SP-49 (cell line): ENCODE data around the genes BOK and ING5.

DNA sequence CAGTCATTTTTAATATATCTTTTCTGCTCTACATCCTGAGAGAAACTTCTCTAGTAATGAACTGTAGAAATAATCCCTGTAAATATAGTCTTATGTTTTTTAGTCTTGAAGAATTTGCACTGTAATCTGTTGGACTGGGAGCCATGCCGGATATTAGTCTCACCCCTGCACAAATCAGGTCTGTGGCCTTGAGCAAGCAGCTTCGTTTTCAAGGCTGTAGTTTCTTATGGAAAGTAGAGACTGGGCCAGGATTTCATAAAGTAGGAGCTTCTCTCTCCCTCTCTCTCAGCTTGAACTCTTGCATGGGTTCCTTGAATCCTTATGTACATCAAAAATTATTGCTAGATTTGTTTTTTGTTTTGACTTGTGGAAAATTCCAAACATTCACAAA is 8.7 kb downstream of the FARP2 start:
- PRO-cap = no peak

DNA sequence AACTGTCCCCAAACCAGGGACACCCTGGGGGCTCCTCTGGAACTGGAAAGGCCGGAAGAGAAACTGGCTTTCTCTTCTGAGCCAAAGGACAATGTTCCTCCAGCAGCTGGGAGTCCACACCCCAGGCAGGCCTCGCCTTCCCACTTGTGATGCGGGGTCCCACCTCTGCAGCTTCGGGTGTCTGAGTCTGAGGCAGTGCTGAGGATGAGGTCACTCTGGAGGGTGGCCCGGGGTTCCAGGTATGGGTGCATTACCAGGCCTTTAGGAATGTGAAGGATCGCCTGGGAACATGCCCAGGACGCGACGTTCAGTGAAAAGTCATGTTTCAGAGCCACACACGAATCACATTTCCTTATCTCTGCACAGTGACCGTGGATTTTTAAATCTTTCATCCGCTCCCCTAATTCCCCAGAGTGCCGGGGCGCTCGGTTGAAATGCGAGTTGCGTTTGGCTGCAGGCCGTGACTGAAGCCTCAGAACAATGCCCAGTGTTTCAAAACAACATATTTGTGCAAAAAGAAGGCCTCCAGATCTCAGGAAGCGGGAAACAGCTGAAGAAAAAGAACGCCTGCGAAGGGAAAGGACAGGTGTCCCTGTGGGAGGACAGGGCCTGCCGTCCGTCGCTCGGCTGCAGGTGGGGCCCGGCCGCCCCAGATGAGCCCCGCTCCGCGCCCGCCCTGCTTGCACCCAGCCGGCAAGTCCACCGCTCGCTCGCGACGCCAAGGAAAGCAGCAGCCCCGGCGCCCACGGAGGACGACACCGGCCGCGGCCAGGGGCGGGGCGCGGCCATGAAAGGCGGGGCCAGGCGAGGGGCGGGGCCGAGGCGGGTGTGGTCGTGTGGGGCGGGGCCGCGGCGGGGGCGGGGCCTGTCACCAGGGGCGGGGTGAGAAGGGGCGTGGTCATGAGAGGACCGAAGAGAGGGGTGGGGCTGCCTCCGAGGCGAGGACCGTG is 17.9 kb upstream of the BOK start:
- PRO-cap = no peak

DNA sequence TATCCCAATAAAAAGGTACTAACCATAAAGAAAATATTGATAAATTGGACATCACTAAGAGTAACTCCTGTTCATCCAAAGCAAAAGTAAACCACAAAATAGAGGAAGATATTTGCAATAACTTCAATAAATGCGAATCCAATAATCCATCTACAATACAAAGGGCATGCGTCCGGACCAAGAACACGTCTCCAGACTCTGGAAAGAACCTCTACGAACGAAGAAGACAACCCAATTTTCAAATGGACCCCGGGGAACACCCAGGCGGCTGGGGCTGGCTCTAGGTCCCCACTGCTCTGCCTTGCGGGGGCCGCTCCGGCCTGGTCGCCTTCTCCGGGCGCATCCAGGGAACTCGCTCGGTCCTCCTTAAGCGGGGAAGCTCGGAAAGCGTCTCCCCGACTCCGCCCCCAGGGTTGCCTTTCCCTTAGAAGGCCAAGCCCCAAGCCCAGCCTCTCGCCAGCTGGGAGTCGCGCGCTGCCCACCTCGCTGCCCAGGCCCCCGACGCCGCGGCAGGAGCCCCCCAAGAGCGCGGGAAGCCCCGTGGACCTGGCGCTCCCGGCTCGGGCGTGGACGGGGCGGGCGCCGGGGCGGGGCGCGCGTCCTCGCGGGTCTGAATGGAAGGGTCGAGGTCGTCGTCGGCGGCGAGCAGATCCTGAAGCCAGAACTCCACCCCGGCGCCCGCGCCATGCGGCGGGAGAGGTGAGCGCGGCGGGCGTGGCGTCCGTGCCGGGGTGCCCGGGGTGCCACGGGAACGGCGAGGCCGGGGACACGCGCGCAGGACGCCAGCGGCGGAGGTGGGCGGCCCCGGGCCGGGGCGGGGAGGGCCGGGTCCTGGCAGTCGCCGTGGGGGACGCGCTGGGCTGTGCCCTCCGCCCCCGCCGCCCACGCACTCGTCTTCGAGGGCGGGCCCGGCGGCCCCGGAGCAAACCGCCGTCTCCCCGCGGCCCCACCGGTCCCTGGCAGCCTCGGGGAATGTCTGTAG is at the start of gene BOK:
TSS of gene BOK (plus strand) at position 451 of the 982 bp plus-strand sequence.
- PRO-cap = no peak

GRCh38 chr2:241561670-241562753 is 3.5 kb downstream of the BOK start:
- PRO-cap = no peak

DNA sequence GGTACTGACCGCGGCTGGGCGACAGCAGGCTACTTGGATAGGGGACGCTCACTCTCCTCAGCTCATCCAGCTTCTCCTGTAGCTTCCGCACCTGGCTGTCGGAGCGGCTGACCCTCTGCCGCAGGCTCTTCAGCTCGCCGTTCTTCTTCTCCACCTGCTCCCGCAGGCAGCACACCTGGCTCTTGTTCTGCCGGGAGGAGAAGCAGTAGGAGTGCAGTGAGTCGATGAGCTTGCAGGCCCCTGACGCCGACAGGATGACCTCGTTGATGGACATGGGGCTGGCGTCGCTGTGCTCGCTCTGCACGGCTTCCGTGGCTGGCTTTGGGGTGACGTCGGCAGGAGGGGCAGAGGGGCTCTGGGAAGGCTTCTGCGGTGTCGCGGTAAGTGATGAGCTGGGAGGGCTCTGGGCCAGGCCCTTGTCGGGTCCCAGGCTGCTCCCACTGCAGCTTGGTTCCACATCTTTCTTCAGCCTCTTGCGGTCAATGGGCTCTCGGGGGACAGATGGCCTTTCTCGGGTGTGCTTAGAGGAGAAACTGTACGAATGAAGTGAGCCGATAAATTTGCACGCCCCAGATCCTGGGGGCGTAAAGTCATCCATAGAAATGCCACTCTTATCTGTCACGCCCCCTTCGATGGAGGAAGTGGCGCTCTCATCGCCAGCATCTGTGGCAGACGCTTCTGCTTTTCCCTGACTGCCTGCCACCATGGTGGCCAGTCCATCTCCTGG is 3.9 kb downstream of the THAP4 start:
- PRO-cap = no peak

DNA sequence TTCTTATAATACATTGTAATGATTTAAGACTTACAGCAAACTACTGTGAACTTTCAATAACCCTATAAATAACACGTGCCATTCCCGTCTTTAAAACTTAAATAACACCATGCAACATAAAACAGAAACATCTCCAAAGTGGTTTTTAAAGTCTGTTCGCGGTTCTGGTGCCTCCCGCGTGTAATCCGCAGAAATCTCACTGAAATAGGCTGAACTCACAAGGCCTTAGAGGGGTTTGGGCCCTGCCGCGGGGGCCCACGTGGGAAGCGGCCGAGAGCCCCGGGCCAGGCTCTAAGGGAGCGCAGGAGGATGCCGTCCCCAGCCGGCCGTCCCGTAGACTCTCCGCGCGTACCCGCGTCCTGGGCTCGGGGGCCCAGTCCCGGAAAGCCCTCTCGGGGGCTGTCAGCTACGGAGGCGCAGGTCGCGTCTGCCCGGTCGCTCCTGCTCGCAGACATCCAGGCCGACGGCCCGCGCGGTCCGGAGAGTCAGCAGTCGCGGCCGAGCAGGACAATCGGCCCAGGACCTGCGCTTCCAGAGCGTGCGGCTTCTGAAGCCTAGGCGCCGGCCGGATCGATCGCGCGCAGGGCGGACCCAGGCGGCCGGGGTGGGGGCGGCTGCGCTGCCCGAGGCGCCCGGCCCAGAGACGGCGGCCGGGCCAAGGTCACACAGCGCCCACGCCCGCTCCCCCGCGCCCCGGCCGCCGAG is 671 bp downstream of the THAP4 start:
- PRO-cap = bidirectional peak, plus-strand start at position 640 of the sequence, minus-strand start at position 546 of the sequence

GRCh38 chr2:241661541-241662184 is 24.2 kb downstream of the ATG4B start:
- PRO-cap = no peak

GRCh38 chr2:241689616-241690226 is 3.1 kb upstream of the DTYMK start:
- PRO-cap = no peak

DNA sequence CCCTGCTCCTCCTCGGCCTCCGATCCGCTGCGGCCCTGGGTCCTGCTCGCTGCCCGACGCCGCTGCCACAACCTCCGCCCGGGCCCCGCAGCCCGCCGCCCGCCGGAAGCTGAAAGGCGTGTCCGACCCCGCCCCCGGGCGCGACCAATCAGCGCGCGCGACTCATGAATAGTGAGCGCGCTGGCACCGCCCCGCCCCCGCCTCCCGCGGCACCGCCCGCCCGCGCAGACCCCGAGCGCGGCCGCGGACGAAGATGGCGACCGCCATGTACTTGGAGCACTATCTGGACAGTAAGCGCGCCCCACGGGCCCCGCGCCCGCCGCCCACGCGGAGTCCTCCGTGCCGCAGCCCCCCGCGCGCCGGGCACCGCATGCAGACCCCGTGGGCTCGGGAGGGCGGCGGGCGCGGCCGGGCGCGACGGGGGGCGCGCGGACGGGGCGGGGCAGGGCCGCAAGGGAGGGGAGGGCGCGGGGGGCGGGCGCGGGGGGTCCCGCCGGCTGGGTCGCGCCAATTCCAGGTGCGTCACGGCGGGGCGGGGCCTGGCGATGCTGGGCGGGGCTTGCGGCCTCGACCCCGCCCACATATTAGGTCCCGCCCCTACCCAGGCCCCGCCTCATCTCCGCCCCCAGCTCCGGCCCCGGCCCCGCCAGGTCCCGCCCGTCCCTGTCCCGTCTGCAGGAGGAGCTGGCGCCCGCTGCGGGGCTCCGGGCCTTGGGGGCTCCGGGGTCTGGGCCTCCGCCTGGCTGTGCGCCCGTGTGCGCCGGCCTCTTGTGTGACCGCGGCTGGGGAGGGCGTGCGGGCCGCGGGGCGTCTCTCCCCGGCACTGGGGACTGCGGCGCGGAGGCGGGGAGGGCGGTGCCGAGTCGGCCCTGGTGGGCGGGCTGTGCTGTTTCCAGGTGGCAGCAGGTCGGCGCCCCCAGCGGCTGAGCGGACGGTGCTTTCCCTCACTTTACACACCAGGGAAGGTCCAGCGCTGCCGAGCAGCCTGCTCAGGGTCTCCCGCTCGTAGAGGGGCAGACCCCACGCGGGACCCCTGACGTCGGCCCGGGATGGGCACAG is at the start of gene ING5:
TSS of gene ING5 (plus strand) at position 227 of the 1,059 bp plus-strand sequence.
- PRO-cap = bidirectional peak, plus-strand start at position 228 of the sequence, minus-strand start at position 64 of the sequence; unidirectional peak, plus-strand start at position 952 of the sequence

DNA sequence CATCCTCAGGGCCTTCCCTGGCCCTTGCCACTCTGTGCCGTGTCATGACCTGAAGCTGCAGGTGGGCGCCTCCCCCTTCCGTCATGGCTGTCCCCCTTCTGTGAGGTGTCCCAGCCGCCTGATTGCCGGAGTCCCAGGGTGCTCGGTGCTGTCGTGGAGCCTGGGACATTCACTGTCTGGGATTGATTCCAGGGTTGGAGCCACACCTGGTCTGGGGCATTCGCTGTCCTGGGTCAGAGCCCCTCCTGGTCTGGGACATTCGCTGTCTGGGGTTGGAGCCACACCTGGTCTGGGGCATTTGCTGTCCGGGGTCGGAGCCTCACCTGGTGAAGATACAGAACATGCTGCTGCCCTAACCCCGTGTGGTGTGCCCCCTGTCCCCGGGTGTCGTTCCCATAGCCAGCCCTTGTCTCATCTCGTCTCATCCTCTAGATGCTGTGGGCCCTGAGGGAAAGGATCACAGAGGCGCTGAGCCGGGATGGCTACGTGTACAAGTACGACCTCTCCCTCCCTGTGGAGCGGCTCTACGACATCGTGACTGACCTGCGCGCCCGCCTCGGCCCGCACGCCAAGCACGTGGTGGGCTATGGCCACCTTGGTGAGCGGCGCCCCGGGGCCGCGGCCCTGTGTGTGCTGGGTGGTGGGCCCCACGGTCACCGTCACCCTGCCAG is 21.1 kb upstream of the GAL3ST2 start:
- PRO-cap = no peak

DNA sequence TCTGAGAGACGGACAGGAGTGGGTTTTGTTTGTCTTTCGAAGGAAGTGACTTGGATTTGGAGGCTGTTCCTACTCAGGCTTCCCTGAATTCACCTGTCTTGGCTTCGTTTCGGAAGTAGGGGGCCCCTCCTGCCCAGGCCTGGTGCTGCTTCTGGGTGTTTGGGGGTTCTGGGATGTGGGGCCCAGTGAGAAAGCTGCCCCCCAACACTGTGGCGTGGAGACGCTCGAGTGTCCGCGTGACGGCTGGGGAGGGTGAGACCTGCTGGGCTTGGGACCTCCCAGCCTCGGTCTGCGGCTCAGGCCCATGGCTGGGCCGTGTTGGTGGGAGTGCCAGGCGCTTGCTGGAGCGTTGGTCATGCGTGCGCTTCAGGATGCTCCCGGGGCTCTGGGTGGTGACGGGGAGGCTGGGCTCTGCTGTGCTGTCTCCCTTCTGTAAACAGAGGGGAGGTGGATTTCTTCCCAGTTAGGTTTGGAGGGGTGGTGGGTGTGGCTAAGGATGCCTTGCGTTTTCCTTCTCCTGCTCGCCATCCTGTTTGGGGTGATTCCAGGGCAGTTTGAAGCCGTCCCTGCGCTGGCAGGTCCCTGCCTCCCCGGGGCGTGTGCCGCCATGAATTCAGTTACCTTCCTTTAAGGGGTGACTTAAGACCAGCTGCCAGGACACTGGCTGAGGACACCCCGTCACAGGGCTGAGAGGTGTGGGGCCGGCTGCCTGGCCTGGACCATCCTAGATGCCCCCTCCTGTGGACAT is 591 bp downstream of the GAL3ST2 start:
- PRO-cap = no peak

GRCh38 chr2:241778086-241778653 is 1.5 kb downstream of the GAL3ST2 start:
- PRO-cap = no peak

GRCh38 chr2:241818709-241819405 is 9.9 kb downstream of the NEU4 start:
- PRO-cap = no peak

- PRO-cap = no peak
Observed at GRCh38 chr2:241821350-241821905, 12.4 kb downstream of the NEU4 start.

GRCh38 chr2:241868070-241868451 is 1.5 kb upstream of the RTP5 start:
- PRO-cap = bidirectional peak, plus-strand start at chr2:241868268, minus-strand start at chr2:241868176

- PRO-cap = no peak
Observed at GRCh38 chr2:241936778-241936977, 36.4 kb upstream of the FAM240C start.

- PRO-cap = no peak
Observed at GRCh38 chr2:242069754-242070303, 169.6 kb upstream of the FAM240C start.

DNA sequence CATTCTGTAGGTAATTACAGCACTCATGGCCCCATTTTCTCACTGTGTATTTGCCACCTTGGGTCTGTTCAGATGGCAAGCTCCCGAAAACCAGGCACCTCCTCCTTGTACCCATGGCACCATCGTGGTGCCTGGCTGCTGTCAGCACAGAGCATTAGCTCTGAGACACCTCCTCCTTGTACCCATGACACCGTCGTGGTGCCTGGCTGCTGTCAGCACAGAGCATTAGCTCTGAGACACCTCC is 184.3 kb upstream of the FAM240C start:
- PRO-cap = no peak

DNA sequence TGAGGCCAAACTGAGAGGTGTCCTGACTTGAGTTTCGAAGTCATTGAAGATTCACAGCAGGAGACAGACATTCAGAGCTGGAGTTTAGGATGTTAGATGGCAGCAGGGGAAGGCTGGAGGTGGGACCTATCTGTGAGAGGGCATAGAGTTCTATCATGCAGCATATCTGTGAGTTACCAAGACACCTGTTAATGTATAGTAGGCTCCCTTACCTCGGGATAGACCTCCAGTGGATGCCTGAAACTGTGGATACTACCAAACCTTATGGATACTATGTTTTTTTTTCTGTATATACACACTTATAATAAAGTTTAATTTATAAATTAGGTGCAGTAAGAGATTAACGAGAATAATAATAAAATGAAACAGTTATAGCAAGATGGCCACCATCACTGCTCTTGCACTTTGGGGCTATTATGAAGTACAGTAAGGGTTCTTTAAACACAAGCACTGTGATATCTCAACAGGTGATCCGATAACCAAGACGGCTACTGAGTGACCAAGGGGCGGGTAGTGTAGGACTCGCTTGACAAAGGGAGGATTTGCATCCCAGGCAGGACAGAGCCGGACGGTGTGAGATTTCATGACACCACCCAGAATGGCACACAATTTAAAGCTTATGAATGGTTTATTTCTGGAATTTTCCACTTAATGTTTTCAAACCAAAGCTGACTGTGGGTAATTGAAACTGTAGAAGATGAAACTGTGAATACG is 214.9 kb upstream of the FAM240C start:
- PRO-cap = no peak